ENCODE measurements around a stretch of chr3.

DNA sequence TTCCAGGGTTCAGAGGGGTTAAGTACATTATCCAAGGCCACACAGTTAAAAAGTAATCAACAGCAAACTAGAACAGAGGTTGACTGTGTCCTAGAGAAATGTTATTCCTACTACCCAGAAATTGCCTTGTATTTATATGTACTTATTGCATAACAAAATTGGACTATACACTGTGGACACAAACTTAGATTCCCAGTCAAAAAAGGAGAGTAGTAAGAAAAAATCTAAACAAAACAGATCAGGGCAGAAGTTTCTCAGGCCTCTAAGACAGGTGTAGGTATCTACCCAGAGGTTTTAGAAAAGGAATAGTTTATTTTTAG is 34.5 kb downstream of the IL1RAP start:
- PRO-cap = no peak
- RAMPAGE, long total RNA, 4 experiments = no peak in any of the 4 experiments

- PRO-cap = no peak
- RAMPAGE, long total RNA, 4 experiments = no peak in any of the 4 experiments
Observed at GRCh38 chr3:190586829-190587234, 72.9 kb downstream of the IL1RAP start.

- PRO-cap = no peak
- RAMPAGE, long total RNA, 4 experiments = no peak in any of the 4 experiments
Observed at GRCh38 chr3:191316334-191316678, 12.9 kb upstream of the CCDC50 start.

GRCh38 chr3:191374868-191375139 is 44.5 kb upstream of the UTS2B start:
- PRO-cap = no peak
- RAMPAGE, long total RNA, 4 experiments = no peak in any of the 4 experiments

DNA sequence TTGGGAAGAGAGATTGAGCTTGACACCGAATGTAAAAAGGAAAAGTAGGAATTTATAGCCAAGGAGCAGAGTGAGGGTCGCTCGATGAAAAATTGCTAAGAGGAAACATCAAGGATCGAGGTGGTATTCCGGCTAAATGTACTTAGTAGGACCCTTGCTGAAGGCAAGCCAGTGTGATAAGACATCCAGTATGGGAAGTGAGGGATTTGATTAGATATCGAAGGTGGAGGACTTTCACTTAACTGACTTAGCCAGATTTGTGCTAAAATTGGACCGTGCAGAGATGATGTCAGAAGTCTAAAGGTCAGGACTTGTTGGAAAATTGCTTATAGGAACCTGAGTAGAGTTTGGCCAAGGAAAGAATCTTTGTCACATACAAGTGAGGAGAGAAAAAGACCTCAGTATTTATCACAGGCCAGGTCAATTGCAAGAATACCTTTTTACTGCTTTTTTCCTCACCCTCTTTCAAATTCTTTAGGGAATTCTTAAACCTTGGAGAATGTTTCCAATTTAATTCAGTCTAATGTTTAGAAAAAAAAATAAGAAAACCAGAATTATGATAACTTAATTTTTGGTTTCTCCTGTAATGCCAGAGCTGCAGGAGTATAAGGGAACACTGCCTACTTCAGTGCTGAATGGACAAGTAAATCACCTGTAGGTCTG is 30.8 kb upstream of the PYDC2 start:
- PRO-cap = no peak
- RAMPAGE, long total RNA, 4 experiments = no peak in any of the 4 experiments

- PRO-cap = no peak
- RAMPAGE, long total RNA, 4 experiments = no peak in any of the 4 experiments
Observed at GRCh38 chr3:192636408-192637540, 90.6 kb downstream of the FGF12 start.

- PRO-cap = no peak
- RAMPAGE, long total RNA, 4 experiments = no peak in any of the 4 experiments
Observed at GRCh38 chr3:192727002-192727243, 418 bp downstream of the FGF12 start.

GRCh38 chr3:193555614-193556216 is 1.0 kb upstream of the ATP13A4 start:
- PRO-cap = no peak
- RAMPAGE, long total RNA, 4 experiments = no peak in any of the 4 experiments

GRCh38 chr3:193828231-193829129 is 235.5 kb downstream of the OPA1 start:
- PRO-cap = no peak
- RAMPAGE, long total RNA, 4 experiments = no peak in any of the 4 experiments

DNA sequence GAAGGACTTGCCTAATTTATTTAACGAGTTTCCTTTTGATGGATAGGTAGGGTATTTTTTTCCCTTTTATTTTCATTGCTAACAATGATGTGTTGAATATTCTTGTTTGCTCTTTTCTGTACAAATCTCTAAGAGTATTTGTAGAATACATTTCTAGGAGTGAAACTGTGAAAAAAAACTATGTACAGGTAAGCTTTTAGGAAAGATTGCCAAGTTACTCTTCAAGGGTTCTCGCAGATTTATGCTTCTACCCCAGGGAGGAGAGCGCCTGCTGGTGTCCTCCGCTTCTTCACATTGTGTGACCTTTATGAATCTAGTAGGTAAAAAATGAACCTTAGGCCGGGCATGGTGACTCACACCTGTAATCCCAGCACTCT is 257.6 kb upstream of the HES1 start:
- PRO-cap = no peak
- RAMPAGE, long total RNA, 4 experiments = no peak in any of the 4 experiments

GRCh38 chr3:193895180-193895483 is 240.8 kb upstream of the HES1 start:
- PRO-cap = bidirectional peak, plus-strand start at chr3:193895687, minus-strand start at chr3:193895396
- RAMPAGE, long total RNA, 4 experiments = no peak in any of the 4 experiments

DNA sequence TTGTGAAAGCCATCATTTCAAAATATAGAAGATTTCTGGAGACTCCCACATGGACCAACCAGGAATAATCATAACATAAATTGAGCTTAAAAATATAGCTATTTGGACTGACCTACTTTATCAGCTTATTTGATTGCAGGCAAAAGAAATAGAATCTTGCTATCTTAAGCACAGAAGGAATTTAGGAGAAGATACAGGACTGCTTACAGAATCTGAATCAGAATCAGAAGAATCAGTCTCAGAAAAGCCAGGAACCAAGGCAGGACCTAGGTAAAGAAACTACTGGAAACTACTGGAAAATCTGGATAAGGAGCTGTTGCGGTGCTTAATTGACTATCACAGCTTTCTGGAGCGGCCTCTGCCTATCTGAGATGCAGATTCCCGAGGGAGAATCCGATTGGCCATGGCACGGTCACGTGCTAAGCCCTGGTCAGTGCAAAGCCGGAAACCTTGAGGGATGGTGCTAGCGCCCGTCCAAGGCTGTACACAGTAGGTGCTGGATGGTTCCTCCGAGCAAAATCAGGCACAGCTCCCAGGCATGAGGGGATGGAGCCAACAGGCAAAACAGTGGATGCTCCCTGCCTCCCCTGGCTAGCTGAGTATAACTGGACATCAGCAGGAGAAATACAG is 238.8 kb upstream of the HES1 start:
- PRO-cap = no peak
- RAMPAGE, long total RNA, 4 experiments = no peak in any of the 4 experiments

GRCh38 chr3:193929116-193929401 is 206.9 kb upstream of the HES1 start:
- PRO-cap = no peak
- RAMPAGE, long total RNA, 4 experiments = no peak in any of the 4 experiments

DNA sequence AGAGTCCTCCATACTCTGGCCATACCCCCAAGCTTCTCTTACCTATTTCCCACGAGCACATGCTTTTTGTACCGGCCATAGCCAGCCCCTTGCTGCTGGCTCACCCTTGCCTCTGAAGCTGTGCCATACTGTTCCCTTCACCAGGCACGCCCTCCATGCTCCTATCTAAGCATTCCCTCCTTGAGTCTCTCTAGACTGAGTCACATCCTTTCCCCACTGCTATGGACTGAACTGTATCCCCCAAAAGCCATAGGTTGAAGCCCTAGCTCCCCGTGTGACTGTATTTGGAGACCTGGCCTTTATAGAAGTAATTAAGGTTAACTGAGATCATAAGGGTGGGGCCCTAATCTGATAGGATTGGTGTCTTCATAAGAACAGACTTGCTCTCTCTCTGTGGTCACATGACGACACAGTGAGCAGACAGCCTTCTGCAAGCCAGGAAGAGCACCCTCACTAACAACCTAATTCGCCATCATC is 66.6 kb upstream of the HES1 start:
- PRO-cap = no peak
- RAMPAGE, long total RNA, 4 experiments = no peak in any of the 4 experiments

- PRO-cap = bidirectional peak, plus-strand start at chr3:194070674, minus-strand start at chr3:194070575; bidirectional peak, plus-strand start at chr3:194071015, minus-strand start at chr3:194070938; bidirectional peak, plus-strand start at chr3:194071272, minus-strand start at chr3:194071239
- RAMPAGE, long total RNA, 4 experiments = no peak in any of the 4 experiments
Observed at GRCh38 chr3:194070340-194071573, 65.2 kb upstream of the HES1 start.

DNA sequence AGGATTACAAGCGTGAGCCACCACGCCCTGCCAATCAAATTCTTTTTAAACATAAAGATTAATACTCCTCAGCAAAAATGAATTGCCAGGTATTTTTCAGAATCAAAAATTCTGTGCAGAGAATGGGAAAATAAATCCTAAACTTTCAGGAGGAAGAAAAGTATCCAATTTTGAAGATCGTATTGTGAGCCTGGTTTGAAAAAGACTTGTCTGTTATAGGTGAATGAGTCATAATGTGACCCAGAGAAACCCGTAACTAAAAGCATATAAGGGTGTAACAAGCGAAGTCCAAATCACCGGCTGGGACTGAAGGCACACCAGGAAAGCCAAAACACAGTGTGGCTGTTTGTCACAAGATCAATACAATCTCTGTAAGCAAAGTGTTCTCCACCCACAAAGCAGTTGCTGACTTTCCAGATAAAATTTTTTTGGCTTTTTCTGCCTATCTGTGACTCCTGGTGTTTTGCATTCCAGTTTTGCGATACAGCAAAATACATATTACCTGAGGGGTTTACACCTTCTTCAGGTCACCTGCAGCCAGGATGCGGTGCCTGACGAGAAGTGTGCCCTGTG is 14.3 kb downstream of the HES1 start:
- PRO-cap = no peak
- RAMPAGE, long total RNA, 4 experiments = no peak in any of the 4 experiments

DNA sequence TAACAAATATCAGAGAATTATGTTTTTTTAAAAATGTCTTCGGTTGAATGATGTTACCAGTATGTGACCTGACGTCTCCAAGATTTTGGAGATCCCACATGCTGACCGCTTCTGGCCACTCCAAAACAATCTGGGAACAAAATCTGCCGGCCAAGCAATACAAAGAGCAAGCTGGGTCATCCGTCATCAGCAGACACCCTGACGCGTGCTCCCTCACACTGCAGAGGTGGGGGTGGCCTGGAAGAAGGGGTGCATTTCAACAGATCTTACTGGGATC is 33.6 kb downstream of the HES1 start:
- PRO-cap = no peak
- RAMPAGE, long total RNA, 4 experiments = no peak in any of the 4 experiments

- PRO-cap = no peak
- RAMPAGE, long total RNA, 4 experiments = no peak in any of the 4 experiments
Observed at GRCh38 chr3:194274277-194274930, 76.7 kb downstream of the CPN2 start.

DNA sequence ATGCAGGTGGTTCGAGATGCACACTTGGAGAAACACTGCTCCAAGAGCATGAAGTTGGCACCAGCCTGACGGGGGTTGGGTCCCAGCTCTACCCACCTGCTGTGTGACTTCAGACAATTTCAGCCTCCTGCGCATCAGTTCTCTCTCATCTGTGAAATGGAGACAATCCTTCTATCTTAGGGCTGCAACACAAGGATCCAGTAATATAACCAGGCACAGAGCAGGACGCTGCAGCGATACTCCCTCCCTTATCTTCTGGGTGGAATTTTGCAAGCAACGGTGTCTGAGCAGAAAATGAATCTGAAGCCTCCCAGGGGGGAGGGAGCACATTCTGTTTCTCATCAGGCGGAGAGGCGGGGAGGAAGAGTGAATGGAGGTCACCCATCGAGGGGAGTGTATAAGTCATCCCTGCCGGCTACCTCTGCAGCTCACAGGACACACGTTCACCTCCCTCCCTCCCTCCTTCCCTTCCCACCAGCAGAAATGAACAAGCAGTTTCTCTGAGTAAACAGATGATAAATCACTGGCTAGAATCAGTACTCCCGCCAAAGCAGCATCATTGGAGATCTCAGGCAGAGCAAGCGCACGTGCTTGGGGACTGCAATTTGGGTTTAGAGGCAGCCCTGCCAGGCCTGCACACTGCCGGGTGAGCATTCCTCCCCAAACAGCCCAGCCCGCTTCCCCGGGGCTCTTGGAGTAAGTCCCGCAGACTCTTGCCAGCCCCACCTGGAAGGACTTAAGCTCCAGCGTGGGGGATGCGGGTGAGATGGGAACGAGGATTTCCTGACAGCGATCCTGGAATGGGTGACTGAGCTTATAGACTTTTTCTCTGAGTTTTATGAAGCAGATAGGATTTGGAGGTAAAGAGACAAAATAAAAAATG is 38.4 kb downstream of the CPN2 start:
- PRO-cap = bidirectional peak, plus-strand start at position 559 of the sequence, minus-strand start at position 296 of the sequence
- RAMPAGE, long total RNA, 4 experiments = no peak in any of the 4 experiments

GRCh38 chr3:194314856-194315961 is 35.9 kb downstream of the CPN2 start:
- PRO-cap = unidirectional peak, minus-strand start at chr3:194315649
- RAMPAGE, long total RNA, 4 experiments = no peak in any of the 4 experiments

All from esophagus muscularis mucosa (tissue), 4 donors.